ENCODE results near the gene PAX2.

- PRO-cap, result unidirectional peak, minus-strand start at chr10:98135156
These were observed 438 bp downstream of the R3HCC1L start for GRCh38 chr10:98134722-98135467.

GRCh38 chr10:99716558-99717365, 15.2 kb downstream of the COX15 start:
- PRO-cap, result no peak

DNA sequence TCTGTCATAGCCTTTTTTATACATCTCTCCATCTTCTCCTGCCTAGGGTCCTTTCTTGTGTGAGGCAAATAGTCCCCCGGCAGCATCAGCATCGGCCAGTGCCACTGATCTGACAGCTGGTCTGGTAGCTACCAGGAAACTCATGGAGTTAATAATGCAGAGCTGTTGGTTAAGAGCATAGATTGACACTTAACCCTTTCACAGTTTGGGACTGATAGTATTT, 1.7 kb downstream of the CUTC start:
- PRO-cap, result no peak

DNA sequence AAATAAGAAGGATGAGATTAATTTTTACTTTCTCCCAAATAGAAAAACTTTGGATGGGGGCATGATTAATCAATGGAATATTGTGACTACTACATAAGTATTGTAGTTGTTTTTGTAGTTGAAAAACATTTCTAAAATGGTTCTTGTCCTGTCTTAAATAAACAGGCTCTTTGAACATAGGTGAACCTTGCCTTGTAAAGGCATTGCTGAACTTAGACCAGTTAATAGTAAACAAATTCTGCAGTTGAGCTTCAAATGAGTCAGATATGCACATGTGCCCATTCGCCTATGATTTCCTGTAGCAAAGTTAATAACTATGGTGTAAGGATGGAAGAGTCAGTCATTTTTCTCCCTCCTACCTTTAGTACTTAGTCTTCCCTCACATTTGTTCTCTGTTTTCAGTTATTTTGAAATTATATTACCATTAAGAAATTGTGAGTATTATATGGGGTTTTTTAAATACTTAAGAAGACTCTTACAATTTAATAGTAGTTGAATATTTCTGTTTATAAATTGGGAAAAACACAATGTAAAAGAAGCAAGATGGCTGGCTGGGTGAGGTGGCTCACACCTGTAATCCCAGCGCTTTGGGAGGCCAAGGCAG, 22.7 kb downstream of the CUTC start:
- PRO-cap, result no peak

DNA sequence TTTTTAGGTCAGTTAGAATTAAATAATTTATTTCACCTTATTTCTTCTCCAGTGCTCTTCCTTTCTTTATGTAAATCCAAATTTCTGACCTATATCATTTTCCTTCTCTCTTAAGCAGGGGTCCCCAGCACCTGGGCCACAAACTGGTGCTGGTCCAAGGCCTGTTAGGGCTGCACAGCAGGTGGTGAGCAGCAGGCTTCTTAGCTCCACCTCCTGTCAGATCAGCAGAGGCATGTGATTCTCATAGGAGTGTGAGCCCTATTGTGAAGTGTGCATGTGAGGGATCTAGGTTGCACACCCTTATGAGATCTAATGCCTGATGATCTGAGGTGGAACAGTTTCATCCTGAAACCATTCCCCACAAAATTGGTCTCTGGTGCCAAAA, 4.5 kb upstream of the ABCC2 start:
- PRO-cap, result no peak

DNA sequence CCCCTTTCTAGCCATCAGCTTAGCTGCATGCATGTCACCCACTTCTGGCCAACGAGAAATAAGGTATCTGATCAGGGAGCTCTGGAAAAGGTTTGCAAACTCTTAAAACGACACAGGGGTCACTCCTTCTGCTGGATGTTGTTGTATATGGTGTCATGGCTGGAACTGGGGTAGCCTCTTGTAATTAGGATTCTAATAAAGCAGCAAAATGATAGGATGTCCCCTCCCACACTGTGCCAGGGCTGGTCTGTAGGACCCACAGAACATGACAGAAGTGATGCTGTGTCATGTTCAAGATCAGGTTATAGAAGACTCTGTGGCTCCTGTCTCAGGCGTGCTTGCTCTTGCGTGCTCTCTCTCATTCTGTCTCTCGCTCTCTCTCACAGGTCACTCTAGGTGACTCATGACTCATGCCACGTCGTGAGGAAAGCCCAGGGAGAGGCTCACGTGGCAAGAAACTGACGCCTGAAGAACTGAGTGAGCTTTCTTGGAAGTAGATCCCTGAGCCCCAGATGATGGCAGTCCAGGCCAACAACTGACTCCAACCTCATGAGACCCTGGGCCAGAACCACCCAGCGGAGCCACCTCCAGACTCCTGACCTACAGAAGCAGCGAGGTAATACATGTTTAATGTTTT, 103.4 kb downstream of the DNMBP start:
- PRO-cap, result no peak

- PRO-cap, result no peak
These were observed 86.3 kb downstream of the DNMBP start for GRCh38 chr10:99923418-99923831.

DNA sequence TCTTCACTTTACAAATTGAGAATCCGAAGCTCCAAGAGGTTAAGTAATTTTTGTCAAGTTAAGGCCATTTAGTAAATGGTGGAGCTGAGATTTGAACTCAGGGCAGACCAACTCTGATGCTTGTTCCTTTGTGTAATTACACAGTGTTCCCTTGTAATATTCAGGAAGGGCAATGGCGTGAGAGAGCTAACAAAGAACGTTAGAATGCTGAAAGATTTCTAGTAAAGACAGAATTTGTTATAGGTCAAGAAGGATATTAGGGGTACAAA, 82.4 kb downstream of the DNMBP start:
- PRO-cap, result no peak

DNA sequence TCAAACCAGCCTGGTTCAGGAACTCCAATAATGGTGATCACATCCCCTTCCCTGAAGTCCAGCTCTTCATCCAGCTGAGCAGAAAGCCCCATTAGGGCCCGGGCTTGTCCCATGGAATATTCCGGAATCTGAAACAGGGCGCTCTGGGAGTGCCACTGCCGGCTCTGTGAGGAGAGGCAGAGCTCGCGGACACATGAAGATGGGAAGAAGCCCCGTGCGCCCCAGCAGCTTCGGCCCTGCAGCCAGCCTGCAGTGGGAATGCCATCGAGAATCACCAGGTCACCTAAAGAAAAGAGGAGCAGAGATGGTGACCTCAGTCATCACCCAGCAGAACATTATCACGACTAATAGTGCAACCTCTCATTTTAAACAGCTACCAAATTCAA, 52.8 kb downstream of the DNMBP start:
- PRO-cap, result no peak

DNA sequence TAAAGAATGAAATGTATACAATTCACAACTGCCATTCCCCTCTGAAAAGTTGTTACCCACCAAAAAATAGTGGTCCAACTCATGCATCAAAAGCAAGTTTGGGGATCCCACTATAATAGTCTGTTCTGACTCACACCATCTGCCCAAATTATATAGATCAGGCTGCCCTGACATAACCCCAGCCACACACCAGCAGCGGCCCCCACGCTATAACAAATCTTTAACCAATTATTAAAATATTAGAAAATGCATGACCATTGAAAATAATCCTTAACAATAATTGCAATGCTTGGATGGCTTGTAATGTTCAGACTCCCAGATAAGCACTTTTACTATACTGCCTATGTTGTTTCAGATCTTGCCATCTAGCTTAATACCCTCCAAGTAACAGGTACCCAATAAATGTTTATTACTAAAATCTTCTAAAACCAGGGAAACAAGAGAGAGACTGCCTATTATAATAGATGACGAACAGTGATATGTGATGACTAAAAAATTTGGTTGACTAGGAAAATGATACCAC, 1.8 kb upstream of the ERLIN1 start:
- PRO-cap, result no peak

GRCh38 chr10:100326923-100327827, 2.9 kb downstream of the PKD2L1 start:
- PRO-cap, result no peak

- PRO-cap, result no peak
These were observed 9.2 kb downstream of the SCD start for GRCh38 chr10:100356029-100356827.

DNA sequence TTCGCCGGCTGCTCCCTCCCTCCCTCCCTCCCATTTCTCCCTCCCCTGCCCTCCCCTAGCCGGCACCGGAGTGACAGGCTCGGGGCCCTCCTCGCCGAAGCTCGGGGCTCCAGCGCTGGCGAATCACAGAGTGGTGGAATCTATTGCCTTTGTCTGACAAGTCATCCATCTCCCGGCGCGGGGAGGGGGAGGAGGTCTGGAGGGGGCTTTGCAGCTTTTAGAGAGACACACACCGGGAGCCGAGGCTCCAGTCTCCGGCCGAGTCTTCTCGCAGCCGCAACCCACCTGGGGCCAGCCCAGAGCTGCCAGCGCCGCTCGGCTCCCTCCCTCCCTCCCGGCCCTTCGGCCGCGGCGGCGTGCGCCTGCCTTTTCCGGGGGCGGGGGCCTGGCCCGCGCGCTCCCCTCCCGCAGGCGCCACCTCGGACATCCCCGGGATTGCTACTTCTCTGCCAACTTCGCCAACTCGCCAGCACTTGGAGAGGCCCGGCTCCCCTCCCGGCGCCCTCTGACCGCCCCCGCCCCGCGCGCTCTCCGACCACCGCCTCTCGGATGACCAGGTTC, at the start of gene PAX2:
PAX2 (plus strand) TSS at position 250 of the 561 bp plus-strand sequence.
- PRO-cap, result no peak

DNA sequence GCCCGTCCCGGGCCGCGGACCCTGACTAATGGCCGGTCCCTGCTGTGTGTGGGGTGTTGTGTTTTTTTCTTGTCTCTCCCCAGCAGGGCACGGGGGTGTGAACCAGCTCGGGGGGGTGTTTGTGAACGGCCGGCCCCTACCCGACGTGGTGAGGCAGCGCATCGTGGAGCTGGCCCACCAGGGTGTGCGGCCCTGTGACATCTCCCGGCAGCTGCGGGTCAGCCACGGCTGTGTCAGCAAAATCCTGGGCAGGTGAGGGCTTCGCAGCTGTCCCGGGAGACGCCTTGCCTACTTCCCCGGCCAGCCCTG, 4.2 kb downstream of the PAX2 start:
- PRO-cap, result no peak

DNA sequence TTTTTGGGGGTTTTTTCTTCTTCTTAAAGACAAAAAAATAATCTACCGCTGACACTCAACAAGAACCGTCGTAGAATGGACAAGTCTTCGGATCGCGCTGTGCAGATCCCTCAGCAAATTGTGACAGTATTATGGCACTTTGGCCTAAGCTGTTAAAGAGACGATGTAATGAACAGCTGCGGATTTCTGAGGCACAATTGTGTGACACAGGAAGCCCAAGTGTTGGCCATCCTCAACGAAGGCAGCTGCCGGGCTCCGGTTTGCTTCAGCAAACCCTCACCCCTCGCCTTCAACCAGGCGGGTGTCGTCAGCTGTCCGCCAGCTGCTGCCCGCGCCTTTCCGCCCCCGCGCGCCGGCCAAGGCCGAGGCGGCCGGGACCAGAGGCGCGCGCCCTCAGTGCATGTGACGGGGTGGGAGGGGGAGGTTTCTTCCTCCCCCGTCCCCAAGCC, 364 bp upstream of the SLF2 start:
- PRO-cap, result bidirectional peak, plus-strand start outside the sequence, minus-strand start at position 398 of the sequence

- PRO-cap, result no peak
These were observed 1.1 kb downstream of the TWNK start for GRCh38 chr10:100988408-100988943.

- PRO-cap, result no peak
These were observed 739 bp downstream of the LZTS2 start for GRCh38 chr10:101000003-101001090.

DNA sequence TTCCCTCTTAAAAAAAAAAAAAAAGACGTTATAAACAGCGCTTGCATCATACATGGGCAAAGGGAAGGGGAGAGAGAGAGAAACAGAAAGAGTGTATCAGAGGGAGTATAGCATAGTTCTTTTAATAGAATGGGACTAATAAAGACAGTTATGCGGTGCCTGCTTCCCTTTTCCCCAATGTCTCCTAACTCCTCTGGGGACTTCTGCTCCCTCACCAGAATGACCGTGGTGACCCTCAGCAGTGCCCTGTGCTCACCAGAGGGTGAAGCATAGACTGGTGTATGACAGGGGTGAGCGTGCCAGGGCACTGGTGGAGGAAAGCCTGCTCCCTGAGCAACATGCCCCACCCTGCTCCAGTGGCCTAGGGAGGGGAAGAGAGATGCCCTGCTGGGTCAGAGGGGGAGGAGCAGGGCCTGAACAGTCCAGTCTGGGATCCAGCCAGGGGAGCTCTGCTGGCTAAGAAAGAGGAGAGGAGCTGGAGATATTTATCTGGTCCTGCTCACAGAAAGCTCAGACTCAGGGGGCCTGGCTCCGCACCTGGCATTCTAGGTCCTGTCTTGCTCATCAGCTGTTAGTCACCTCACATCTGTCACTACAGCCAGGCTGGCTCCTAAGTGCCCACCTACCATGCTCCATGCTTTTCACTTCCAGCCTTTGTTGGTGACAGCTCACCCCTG, 2.2 kb downstream of the PDZD7 start:
- PRO-cap, result no peak

DNA sequence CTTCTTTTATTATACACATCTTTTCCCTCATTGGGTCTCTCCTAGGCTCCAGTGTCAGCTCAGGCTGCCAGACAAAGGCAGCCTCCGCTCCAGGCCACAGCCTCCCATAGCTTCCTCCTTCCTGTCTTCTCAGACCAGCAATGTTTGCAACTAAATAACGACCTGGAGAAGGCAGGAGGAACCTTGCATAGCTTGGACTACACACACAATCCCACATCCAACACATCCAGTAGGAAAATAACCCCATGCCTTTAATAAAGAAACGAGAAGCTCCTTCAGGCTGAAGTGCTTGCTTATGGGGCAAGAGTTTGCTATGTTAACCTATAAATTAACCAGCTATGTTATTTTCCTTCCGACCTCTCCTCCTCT, 12.4 kb downstream of the SFXN3 start:
- PRO-cap, result no peak

GRCh38 chr10:101221417-101221925, 7.8 kb downstream of the LBX1 start:
- PRO-cap, result no peak